ENCODE results near the gene MNT.

- RRBS, result 5% methylated on average over 16 of the region's 40 CpGs
Observed at GRCh38 chr17:2396350-2397387, 4.2 kb downstream of the MNT start.

DNA sequence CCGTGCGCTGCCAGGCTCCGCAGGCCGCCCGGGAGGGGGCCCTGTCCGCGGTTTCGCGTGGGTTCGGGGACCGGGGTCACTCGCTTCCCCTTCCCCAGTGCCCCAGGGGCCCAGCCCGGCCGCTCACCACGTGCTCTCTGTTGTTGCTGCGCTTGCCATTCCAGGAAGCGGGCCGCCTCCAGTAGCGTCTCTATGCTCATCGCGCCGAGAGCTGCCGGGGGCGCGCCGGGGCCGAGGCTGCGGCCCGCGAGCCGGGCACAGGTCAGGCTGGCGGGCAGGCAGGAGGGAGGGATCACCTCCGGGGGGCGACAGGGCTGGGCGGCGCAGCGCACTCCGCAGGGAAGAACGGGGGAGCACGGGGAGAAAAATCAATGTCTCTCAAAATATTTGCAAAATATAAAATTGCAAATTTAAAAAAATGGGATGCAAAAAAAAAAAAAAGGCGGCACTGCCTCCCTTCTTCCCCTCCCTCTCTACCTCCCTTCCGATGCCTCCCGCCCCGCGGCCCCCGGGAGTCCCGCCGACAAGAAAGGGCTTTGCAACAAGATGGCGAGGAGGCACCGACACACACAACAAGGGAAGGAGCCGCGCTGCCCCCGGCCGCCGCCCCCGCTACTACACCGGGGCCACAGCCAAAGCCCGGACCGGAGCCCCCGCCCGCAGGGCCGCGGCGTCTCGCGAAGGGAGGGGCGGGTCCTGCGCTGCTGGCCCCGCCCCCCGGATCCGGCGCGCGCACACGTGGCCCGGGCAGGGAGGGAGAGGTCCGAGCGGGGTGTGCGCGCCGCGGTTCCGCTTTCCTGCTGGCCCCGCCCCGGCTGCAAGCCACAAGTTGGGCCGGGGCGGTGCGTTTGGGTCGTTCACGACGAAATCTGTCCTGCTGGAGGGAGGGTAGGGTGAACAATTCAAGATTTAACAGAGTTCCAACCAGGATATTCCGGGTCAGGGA, at the start of gene MNT:
TSS of gene MNT (minus strand) at position 548 of the 946 bp plus-strand sequence.
- RRBS, result under 1% methylated on average over 55 of the region's 92 CpGs

DNA sequence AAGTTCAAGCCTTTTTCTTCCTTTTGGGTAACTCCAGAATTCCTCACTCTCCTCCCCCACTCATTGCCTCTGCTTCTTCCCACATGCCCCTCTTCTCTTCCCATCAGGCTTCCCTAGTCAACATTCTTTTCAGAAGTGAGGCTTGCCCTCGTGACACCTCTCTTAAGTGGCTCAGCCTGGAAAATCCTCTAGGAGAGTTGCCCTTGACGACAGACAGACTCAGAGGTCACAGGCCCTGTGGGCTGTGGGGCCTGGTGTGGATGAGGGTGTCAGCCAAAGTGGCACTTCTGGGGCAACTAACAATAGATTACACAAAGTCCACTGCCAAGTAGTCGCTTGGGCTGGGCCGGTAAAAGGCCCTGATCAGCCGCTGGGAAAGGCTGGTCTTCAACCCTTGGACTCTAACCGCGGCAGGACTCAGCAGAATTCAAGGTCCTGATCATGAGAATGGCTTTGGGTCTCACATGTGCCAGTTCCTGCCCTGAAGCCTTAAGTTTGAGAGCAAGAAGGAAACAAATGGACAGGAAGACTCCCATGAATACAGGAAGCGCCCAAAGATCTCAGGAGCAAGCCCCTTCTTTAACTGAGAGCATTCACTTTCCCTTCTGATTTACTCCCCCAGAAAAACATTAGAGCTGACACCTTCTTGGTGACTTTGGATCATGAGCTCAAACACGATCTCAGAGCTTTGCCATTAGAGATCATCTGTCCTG, 33.8 kb upstream of the METTL16 start:
- RRBS, result no CpG with 5 or more reads among the region's 9 CpGs

DNA sequence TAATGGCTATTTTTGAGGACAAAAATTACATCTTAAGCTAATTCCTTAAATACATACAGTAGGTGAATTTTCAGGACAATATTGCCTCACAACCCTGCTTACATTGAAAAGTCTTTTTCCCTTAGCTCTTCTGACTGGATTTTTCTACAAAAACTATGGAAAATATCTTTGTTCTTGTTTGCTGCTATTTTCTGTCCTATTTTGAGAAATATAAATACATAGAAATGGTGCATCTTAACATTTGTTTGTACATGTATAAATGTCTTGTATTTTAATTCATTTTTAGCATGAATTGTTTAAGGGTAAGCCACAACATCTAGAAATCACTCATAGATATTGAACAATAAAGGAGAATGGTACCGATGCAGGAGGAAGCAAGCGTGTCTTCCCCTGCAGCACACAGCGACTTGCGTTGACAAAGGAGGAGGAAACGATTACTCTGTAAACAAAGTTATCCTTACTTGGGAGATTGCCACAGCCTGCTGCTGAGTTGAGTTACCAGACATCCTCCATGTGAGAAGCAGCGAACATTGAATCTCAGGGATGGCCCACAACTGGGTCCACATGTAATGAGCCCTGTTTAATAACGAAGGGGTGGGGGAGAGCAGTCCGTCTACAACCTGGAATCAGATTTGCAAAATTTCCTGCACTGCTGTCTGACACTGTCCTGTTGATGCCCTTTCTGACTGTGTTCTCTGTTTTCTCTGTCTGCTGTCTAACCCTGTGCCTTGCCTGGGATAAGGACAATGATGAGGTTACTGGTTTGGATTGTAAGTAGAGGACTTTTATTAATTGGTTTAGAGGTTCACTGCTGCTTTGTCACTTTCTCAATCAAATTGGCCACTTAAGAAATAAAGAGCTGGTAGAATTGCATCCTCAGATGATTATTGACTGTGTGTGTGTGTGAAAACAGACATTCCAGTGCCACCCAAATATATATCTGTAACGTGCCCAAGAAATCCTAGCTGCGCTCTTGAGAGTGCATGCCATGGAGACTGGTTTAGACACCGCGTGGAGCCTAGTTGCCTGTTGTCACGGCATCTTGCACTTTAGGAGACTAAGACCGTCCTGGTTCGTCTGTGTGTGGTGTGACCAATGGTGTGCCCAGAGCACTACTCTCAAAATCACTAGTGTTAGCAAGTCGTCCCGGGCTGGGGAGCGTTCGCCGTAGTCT, 27.5 kb downstream of the CLUH start:
- RRBS, result no CpG with 5 or more reads among the region's 20 CpGs

GRCh38 chr17:2724623-2725145, 13.1 kb upstream of the CLUH start:
- RRBS, result 2% methylated on average over 15 of the region's 65 CpGs

GRCh38 chr17:2756191-2756563, 6.7 kb upstream of the CCDC92B start:
- RRBS, result no CpG with 5 or more reads among the region's 17 CpGs

GRCh38 chr17:2797491-2798208, 1.4 kb downstream of the RAP1GAP2 start:
- RRBS, result no CpG with 5 or more reads among the region's 18 CpGs

DNA sequence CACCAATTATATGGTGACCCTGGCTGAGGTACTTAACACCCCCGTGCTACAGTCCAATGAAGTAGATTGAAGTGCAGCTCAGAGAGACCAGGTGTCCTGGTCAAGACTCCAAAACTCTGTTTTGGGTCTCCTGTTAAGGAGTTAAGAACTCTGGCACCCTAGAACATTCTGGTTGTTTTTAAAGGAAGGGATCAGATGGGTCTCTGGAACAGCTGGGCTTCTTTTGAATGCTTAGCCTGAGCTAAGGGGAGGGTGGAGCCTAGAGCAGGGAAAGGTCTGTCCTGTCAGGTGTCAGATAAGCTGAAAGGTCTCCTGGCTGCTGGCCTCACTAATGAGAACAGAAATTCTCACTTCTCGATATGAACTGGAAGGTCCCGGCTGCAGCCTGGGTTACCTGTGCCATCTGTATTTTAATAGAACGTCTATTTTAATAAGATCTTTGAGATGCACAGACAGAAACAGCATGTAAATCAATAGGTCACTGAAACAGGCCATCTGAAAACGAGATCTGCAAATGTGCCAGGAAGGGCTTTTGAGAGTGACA, 69.0 kb downstream of the RAP1GAP2 start:
- RRBS, result no CpG with 5 or more reads among the region's 5 CpGs

- RRBS, result no CpG with 5 or more reads among the region's 10 CpGs
Observed at GRCh38 chr17:2902879-2903479, 106.7 kb downstream of the RAP1GAP2 start.

DNA sequence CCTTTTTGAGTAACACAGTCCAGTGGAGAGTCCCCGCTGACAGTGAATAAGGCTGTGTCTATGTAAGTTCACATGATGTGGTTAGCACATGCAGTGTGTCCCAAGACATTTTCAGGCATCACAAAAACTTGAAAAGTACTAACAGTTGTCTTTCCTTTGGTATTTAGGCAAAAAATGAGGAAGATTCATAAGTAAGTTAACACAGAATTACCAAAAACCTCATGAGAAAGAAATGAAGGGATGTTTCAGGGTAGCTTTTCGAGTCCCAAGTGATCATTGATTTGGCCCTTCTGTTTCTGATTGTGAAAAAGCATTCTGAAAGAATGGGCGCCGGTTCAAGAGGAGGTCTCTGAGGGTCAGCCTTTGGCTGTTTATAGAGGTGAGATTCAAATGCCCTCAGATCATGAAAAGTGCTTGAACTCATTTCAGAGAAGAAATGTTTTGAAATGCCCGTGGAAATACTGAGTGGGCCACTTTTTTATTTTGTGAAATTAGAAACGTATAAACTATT, 491 bp upstream of the ASPA start:
- RRBS, result no CpG with 5 or more reads among the region's 6 CpGs

DNA sequence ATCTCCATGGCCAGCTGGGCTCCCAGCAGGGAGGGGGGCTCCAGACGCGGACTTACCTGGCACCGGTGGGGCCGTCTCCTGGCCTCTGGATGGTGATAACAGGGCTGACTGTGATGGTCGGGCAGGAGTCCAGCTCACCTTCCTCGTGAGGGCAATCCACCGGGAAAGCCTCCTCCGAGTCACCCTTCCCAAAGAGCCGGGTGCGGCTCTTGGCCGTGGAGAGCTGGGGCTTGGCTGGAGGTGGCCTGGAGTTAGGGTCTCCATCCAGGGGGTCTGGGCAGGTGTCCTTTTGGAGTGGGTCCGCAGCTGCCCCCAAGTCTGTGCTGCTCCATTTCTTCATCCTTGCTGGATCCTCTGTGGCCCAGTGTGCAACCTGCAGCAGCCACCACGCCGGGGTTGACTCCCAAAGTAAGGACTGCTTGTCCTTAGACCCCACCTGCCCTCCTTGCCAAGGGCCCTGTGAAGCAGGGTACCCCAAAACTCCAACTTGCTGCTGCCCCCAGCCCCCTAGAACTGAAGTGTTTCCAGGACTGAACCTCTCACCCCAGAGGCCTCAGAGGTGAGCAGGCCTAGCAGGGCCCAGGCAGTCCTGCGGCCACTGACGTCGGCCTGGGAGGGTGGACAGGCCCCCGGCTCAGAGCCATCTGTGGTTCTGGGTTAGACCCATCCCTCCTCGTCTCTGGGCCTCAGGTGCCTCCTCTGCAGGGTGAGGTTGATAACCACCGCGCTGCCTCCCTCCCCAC, 17.0 kb downstream of the TRPV1 start:
- RRBS, result 88% methylated on average over 4 of the region's 21 CpGs

- RRBS, result no CpG with 5 or more reads among the region's 3 CpGs
Observed at GRCh38 chr17:3640260-3640686, 3.7 kb downstream of the CTNS start.

- RRBS, result no CpG with 5 or more reads among the region's 12 CpGs
Observed at GRCh38 chr17:3688821-3689217, 7.1 kb downstream of the P2RX5 start.

- RRBS, result no CpG with 5 or more reads among the region's 4 CpGs
Observed at GRCh38 chr17:3810061-3810427, 9.1 kb upstream of the ITGAE start.

- RRBS, result no CpG with 5 or more reads among the region's 16 CpGs
Observed at GRCh38 chr17:3905064-3905705, 11.1 kb downstream of the P2RX1 start.

DNA sequence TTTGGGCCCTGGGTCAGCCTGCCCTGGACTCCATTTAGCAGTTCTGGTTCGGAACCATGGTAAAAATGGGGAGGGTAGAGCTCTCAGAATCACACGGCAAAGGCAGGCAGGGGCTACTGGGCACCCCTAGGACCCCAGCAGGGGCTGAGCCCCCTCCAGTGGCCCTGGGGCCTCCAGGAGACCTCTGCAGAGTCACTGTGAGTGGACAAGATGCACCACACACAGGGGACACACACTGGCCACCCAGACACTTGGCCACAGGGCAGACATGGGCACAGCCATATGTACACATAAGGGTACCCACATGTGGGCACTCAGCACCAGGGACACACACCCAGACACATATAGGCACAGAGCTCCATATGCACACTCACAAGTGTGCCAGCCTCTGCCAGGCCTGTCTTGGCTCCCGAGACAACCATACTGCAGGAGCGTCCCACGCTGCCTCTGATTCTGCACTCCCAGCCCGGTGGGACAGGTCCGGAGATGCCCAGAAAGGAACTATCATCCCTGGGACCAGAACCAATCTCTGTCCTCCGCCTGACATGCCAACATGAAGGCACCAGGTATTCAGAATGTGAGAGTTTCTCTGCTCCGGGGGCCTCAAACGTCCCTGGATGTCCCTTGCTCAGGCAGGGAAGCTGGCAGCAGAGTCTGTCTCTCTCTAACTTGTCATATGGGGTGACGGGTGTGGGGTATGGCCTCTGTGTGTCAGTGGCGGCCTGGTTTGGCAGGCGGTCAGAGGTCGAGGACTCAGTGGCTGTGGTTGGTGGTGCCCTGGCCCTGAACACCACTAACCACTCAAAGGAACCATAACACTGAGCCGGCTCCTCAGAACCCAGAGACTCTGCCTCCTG, 1.0 kb downstream of the P2RX1 start:
- RRBS, result no CpG with 5 or more reads among the region's 15 CpGs

DNA sequence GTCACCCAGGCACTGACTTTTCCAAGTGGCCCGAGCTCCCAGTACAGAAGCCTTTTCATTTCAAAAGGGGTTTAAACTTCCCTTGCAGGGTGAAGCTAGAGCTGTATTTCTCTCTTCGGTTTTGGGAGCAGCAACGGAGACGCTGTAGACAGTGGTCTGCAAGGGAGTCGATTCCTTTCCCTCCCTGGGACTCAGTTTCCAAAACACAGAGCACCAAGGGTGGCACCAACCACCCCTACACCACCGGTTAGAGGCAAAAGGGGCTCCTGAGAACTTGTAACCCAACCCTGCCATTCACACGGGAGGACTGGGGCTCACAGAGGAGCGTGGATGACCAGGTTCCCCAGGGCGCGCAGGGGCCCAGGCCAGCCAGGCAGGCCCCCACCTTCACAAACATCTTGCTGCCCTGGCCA, 22.0 kb downstream of the ATP2A3 start:
- RRBS, result no CpG with 5 or more reads among the region's 10 CpGs

DNA sequence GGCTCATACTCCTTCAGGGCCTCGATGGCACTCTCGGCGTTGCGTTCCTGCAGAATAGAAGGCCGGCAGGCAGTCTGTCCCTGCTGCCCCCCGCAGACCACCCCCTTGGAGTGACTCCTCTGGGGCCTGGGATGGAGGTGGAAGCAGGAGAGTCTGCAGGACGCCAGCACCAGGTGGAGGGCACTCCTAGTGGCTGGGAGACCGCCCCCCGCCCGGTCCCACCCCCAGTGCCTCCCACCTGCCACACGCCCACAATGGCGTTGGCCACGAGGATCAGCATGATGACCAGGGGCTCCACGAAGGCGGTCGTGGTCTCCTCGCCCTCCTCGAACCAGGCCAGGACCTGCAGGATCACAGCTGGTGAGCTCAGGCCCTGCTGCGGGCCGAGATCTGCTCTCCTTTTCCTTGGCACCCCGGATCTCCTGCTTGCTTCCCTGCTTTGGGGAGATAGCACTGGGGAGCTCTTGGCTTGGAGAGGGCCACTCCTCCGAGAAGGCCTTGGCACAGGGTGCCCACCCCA, 12.8 kb downstream of the ATP2A3 start:
- RRBS, result no CpG with 5 or more reads among the region's 22 CpGs

DNA sequence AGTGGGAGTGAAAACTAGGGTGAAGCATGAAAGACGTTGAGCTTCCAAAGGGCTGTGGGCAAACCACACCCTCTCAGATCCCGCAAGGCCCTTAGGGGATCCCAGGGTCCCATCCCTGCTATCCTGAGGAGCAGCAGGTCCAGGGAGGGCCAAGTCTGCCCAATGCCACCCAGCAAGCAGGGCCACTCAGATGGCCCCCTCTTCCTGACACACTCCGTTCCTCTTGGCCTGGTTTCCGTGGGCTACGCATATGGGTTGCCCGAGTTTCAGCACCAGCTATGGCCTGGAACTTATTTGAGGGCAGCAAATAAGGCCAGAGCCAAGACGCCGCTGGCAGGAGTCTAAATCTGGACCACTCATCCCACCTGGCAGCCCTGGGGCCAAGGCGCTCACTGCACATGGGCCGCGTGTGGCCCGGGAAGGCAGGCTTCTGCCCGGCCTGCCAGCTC, 4.2 kb downstream of the ATP2A3 start:
- RRBS, result no CpG with 5 or more reads among the region's 13 CpGs

All from retinal pigment epithelial cell (primary cell).